ENCODE results near the gene SOWAHC.

DNA sequence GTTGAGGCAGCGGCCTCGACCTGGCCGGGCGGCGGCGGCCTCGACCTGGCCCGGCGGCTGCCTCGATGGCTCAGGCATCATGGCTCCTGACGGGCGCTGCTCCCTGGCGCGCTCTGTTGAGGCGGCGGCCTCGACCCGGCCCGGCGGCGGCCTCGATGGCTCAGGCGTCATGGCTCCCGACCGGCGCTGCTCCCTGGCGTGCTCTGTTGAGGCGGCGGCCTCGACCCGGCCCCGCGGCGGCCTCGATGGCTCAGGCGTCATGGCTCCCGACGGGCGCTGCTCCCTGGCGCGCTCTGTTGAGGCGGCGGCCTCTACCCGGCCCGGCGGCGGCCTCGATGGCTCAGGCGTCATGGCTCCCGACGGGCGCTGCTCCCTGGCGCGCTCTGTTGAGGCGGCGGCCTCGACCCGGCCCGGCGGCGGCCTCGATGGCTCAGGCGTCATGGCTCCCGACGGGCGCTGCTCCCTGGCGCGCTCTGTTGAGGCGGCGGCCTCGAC is 2.0 kb downstream of the RGPD4 start:
- PRO-cap, result no peak

DNA sequence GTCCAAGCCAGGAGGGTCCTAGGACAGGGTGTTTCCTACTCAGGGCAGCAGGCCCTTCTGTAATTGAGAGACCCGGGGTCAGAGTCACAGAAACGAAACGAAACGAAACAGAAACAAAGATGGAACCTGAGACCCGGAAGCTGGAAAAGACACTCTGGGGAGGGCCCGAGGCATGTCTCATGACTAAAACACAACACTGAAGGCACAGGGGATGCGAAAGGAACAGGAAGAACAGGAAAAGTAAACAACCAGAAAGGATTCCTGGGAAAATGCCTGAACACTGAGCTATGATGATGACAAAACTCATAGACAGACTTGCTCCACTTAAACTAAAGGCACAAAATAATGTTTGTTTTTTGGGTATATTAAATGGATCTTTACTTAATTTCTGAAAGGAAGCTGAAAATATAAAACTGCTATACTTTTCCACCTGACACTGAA is 16.7 kb upstream of the SULT1C2 start:
- PRO-cap, result no peak

GRCh38 chr2:108463854-108464421 is 14.9 kb downstream of the GCC2 start:
- PRO-cap, result no peak

GRCh38 chr2:108595800-108596098 is 61.5 kb downstream of the LIMS1 start:
- PRO-cap, result no peak

DNA sequence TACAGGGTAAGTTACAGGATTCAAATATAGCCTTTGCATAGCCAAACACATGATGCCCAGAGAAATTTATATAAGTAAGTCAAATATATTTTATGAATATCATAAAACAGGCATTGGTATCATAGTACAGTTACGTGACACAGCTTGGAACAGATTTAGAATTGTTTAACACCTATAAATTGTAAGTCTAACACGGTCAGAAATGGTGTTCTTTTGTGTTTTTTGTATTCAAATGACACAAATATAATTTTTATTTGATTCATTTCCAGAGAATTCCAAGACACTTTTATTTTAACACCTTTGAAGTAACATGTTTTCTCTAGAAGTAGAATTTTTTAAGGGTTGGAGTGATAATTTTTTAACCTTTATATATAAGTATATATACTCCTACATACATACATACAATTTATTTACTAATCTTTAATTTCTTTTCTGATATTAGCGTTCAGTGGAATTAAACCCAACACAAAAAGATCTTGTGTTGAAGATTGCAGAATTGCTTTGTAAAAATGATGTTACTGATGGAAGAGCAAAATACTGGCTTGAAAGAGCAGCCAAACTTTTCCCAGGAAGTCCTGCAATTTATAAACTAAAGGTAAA is 11.7 kb downstream of the RANBP2 start:
- PRO-cap, result no peak

DNA sequence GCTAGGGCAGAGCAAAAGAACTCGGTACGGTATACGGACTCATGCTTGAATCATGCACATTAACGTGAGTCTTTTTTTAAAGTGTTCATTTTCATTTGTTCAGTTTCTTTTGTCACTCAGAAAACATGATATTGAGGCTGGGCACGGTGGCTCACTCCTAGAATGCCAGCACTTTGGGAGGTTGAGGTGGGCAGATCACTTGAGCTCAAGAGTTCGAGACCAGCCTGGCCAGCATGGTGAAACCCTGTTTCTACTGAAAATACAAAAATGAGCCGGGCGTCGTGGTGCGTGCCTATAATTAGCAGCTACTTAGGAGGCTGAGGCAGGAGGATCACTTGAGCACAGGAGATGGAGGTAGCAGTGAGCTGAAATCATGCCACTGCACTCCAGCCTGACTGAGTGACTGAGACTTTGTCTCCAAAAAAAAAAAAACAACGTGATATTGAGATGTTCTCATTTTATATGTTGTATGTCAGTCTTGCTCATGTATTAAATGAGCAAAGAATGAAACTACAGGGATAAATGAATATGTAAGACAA is 17.9 kb upstream of the CCDC138 start:
- PRO-cap, result no peak

GRCh38 chr2:108771719-108772276 is 14.8 kb upstream of the CCDC138 start:
- PRO-cap, result no peak

- PRO-cap, result no peak
Observed at GRCh38 chr2:108786873-108787504, 418 bp downstream of the CCDC138 start.

DNA sequence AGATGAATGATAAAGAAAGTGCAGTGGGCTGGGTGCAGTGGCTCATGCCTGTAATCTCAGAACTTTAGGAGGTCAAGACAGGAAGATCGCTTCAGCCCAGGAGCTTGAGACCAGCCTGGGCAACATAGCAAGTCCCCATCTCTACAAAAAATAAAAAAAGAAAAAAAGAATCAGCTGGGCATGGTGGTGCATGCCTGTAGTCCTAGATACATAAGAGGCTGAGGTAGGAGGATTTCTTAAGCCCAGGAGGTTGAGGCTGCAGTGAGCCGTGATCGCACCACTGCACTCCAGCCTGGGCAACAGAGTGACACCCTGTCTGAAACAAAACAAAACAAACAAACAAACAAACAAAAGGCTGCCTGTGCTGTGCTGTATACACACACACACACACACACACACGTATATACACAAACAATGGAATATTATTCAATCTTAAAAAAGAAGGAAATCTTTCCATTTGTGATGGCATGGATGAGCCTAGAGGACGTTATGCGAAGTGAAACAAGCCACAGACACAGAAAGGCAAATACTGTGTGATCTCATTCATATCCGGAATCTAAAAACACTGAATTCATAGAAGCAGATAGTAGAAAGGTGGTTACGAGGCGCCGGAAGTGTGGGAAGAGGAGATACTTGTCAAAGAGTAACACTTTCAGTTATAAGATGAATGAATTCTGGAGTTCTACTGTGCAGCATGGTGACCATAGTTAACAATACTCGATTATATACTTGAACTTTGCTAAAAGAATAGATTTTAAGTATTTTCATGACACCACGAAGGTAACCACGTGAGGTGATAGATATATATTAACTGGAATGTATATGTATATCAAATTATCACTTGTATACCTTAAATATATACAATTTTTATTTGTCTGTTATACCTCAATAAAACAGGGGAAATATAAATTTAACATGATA is 14.7 kb downstream of the SH3RF3 start:
- PRO-cap, result no peak

- PRO-cap, result no peak
Observed at GRCh38 chr2:109331667-109332217, 202.7 kb downstream of the SH3RF3 start.

DNA sequence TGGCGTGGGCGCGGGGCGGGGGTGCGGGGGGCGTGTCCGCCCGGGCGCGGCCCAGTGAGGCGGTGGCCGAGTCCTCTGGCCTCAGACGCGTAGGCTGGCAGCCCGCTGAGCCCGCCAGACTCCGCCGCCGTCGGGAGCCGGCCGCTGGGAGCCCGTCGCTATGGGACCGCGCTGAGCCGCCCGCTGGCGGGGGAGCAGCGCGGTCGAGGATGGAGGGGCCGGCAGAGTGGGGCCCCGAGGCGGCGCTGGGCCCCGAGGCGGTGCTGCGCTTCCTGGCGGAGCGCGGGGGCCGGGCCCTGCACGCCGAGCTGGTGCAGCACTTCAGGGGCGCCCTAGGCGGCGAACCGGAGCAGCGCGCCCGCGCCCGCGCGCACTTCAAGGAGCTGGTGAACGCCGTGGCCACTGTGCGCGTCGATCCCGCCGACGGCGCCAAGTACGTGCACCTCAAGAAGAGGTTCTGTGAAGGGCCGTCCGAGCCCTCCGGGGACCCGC is at the start of gene SOWAHC:
Gene SOWAHC, plus strand, starts transcription at position 84 of the 492 bp plus-strand sequence.
- PRO-cap, result bidirectional peak, plus-strand start at position 84 of the sequence, minus-strand start outside the sequence

- PRO-cap, result no peak
Observed at GRCh38 chr2:109699057-109699431, 84.9 kb downstream of the SOWAHC start.

DNA sequence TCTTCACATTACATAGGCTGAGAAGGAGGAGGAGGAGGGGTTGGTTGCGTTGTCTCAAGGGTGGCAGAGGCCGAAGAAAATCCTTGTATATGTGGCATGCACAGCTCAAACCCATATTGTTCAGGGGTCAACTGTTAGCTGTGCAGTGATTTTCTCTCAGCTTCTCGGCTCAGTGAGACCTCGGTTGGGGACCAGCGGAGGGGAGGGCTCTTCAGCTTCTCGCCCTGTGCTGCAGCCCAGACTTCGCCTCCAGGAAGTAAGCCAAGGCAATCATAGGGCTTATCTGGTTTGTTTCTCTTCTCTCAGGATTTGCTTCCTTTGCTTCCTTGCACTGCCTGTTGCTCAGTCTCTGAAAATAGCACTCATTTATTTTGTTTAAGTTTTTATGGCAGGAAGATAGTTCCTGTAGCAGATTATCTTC is 85.5 kb downstream of the SOWAHC start:
- PRO-cap, result no peak

DNA sequence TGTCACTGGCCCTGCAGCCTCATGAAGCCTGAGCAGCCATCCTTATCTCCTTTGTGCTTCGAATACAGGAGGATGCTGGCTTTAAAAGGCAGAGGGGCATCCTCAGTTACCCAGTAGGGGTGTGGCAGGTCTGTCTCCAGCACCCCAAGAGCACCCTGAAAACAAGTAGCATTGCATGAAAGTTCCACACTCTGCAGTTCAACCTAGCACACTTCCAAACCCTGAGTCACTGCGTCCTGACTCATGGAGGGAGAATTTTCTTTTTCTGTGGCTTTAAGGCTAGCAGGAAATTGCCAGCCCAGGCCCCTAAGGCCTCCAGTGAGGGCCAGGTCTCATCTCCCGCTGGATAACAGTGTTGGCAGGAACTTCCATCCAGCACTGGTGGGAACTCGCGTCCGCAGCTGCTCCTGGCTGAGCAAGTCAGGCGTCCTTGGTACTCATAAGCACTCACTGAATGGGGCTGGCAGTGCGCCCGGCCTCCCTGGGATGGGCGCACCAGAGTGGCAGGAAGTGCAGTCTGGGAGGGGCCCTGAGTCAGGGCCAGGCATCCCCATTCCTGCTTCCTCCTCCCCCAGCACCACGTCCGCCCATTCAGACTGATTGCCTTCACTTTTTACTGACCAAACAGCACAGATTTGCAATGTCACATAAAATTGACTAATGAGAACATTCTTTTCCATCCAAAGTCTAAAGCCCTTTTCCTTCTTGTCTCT is 14.3 kb downstream of the MALL start:
- PRO-cap, result no peak

GRCh38 chr2:110114820-110115387 is 718 bp downstream of the MALL start:
- PRO-cap, result no peak

DNA sequence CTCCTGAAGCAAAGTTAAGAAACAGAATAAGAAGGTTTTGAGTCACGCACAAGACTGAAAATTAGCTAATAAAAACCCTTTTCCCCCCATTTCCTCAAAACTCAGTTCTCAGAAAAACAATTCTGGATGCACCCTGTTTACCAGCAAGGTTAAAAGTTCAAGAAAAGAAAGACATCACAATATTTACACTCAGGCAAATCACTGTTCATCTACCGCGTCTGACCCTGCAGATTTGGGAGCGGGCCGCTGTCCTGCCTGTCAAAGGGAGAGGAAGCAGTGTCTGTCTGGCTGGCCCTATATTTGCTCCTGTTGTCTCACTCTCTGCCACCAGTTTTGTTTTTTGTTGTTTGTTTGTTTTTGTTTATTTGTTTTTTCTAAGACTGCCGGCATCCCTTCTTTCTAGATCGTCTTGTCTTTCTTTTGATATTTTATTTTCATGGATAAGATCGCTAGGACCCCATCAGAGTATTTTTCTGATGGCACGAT is 299.4 kb downstream of the BCL2L11 start:
- PRO-cap, result no peak

DNA sequence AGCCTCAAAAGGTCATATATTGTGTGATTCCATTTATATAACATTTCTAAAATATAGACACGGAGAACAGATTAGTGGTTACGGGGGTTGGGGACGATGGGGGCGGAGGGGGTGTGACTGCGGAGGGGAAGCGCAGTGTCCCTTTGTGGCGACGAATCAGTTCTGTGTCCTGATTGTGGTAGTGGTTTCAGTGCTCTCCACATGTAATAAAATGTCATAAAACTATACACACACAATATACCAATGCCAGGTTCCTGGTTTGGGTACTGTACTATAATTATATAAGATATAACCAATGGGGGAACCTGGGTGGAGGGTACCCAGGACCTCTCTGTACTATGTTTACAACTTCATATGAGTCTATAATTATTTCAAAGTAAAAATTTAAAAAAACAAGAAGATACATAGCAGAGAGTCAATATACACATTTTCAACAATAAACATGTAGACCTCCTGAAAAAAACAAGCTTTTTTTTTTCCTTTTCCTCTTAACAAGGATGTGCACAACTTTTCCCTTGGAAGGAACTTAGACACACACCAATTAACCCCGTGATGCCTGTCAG is 186.3 kb downstream of the ANAPC1 start:
- PRO-cap, result no peak

GRCh38 chr2:111896092-111896453 is 2.3 kb upstream of the MERTK start:
- PRO-cap, result no peak

DNA sequence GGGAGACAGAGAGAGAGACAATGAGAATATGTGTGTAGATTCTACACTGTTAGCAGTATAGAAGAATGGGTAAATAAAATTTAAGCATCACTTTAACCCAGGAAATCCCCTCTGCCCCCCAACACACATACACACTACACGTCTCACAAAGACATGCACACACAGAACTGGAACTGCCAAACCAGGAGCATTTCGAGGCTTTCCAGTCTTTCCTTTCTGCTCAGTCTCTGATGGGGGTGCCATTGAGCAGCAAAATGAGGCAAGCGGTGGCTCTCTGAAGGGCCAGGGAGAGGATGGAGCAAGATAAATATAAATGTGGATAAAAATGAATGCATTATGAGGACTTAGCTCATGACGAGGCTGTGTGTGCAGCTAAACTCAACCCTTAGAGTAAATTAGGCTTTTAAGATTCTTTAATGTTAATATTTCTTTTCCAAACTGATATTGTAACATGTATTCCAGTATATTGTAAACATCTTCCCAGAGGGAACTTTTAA is 2.6 kb downstream of the MERTK start:
- PRO-cap, result bidirectional peak, plus-strand start at position 352 of the sequence, minus-strand start at position 218 of the sequence

- PRO-cap, result no peak
Observed at GRCh38 chr2:112220767-112222025, 33.6 kb downstream of the ZC3H8 start.